Ascending aorta (tissue), 1 donor: ENCODE measurements around the genes IL1R1 and IL18R1.

DNA sequence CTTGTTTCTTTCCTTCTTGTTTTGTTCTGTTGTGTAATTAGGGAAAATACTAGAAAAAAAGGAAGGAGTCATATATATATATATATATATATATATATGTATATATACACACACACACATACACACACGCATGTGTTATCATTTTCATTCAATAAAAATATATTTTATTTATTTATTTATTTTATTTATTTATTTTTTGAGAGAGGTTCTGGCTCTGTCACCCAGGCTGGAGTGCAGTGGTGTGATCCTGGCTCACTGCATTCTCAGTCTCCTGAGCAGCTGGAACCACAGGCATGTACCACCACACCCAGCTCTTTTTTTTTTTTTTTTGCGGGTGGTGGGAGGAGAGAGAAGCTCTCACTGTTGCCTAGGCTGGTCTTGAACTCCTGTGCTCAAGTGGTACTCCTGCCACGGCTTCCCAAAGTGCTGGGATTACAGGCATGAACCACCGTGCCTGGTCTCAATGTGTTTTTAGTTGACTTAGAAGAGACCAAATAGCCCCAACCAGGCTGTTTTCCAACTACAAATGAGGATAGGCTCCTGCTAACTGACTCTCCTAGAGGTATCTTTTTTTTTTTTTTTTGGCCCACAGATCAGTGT is 80.6 kb downstream of the PDCL3 start:
- PRO-cap: no peak

GRCh38 chr2:100813387-100814019 is 6.4 kb upstream of the NPAS2 start:
- PRO-cap: no peak

GRCh38 chr2:100883328-100883558 is 63.3 kb downstream of the NPAS2 start:
- PRO-cap: no peak

DNA sequence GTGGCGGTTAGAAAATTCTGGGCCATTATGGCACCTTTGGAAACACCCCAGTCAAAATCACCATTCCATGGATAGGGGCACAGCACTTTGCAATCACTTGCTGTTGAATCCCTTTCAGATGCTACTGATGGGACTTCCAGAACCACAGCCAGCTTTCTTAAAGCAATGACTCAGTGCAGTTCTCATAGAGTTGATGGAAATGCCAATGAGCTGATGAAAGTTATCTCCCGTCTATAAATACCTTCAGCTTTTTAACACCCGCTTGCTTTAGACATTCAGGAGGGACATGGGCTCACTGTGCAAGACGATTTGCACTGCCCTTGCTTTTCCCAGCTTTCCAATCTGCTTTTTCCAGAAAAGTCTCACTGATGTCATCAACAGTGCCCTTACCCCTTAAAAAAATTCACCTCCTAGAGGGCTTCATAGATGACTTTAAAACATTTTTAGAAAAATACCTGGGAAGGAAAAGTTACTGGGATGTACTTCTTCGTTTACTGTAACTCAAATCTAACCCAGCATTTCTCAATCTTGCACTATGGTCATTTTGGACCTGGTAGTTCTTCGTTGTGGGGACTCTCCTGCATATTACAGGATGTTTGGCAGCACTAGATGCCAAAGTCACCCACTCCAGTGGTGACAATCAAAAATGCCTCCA is 66.6 kb upstream of the RPL31 start:
- PRO-cap: no peak

- PRO-cap: no peak
Observed at GRCh38 chr2:100987561-100988418, 14.3 kb upstream of the RPL31 start.

GRCh38 chr2:101266585-101266901 is 13.9 kb downstream of the CNOT11 start:
- PRO-cap: no peak

GRCh38 chr2:101311380-101311801 is 2.9 kb upstream of the RNF149 start:
- PRO-cap: no peak

DNA sequence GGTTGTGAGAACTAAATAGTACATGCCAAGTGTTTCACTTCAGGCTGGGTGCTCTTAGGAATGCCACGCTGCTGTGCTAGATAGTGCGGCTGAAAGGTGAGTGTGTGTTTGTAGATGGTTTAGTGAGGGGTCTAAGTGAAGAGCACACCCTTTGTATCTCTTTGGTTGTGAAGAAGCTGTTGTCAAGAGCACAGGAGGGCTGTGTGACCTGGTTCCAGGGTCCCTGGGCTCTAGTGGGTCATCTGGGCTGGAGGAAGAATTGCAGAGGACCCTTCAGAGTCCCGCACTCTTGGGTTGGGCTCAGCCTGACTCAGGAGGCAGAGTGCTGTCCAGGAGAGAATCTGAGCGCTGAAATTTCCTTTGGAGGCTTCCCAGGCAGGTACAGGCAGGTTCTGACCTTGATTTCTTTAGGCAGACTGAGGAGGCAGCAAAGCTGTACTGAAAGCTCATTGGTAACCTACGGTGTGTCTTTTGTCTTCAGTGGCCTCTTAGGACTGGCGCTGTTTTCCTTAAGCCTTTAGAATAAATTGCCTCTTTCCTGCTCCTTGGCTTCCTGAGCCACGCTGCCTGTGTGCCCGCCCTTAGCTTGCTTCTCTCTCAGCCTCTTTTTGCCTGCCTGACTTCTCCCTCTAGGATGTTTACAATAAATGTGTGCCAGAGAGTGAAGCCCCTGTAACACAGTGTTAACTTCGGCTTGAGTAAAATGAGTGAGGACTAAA is 44.5 kb downstream of the MAP4K4 start:
- PRO-cap: no peak

GRCh38 chr2:101759138-101759619 is 61.7 kb downstream of the MAP4K4 start:
- PRO-cap: bidirectional peak, plus-strand start at chr2:101759385, minus-strand start at chr2:101759280

GRCh38 chr2:101854726-101855446 is 136.9 kb upstream of the IL1R2 start:
- PRO-cap: no peak

DNA sequence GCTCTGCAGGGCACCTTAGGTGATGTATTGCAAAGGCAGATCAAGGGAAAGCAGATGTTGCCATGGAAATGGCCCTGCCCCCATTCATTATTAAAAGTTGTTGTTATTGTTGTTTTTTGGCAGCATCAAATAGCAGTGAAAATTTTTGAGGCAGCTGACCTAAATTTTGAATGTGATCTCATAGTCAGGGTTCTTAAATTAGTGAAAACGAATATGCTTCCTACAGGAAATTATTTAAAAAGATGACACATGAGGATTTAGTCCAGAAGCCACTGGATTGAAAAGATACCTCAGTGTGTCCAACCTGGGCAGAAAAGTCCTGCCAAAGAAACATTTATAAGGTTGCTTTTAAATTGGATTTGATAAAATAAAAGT is 57.5 kb downstream of the IL1R2 start:
- PRO-cap: unidirectional peak, plus-strand start at position 265 of the sequence

DNA sequence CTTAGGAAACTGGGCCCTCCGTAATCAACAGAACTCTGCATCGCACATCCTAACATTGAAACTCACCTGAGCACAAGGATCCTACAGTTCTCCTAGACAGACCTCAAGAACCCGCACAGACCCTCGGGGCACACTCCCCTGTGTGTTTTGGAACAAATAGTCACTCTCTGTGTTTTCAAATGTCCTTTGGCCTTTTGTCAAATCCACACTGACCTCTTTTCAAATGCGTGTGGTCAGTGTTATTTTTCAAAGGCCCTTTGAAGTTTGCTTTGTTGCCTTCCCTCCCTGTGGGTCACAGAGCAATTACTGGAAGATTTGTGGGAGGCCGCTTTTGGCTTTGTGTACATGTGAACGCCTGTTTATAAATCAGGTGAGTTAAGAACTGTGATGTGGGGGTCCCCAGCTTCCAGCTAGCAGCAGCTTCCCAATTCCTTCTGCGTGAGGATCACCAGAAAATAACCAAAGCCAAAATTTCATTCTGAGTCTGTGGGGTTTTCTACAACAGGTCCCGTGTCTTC is 66.1 kb downstream of the IL1R2 start:
- PRO-cap: no peak

- PRO-cap: no peak
Observed at GRCh38 chr2:102082410-102083424, 59.8 kb upstream of the IL1R1 start.

- PRO-cap: no peak
Observed at GRCh38 chr2:102107617-102107989, 34.9 kb upstream of the IL1R1 start.

- PRO-cap: no peak
Observed at GRCh38 chr2:102120628-102121256, 21.8 kb upstream of the IL1R1 start.

DNA sequence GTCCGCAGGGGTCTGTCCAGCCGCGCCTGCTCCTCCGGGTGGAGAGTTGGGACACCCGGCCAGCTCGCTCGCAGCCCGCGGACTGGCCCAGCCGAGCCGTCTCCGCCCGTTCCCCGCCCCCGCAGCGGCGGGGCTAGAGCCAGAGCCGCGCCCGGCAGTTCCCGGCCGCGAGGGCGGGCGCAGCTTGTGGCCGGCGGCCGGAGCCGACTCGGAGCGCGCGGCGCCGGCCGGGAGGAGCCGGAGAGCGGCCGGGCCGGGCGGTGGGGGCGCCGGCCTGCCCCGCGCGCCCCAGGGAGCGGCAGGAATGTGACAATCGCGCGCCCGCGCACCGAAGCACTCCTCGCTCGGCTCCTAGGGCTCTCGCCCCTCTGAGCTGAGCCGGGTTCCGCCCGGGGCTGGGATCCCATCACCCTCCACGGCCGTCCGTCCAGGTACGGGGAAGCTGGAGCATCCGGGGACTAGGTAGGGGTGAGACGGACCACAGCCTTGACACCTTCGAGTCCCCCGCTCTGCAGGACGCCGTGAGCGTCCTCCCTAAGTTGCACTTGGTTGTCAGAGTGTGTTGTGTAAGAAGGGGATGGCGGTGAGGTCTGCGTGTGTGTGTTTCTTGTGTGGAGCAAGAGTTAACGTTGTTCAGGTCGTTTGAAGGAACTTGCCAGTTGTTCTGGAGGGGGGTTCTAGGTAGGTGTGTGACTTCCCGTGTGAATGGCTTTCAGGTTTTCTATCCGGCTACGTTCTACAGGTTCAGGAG is at the start of gene IL1R1:
TSS of gene IL1R1 (plus strand) at position 157 of the 751 bp plus-strand sequence.
- PRO-cap: bidirectional peak, plus-strand start at position 157 of the sequence, minus-strand start at position 84 of the sequence

DNA sequence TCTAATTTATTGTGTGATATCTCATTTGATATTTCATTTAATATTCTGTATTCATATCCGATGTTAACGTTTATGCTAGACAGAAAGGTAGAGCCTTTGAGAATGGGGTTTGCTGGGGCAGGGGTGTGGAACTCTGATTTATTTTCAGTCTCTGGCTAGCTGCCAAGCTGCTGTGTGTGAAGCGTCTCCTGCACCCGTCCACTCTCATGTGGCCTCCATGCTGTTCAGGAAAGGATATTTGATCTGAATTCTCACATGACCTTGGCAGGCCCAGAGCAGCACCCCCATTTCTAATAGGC is 1.5 kb downstream of the IL1R1 start:
- PRO-cap: unidirectional peak, minus-strand start at position 210 of the sequence

GRCh38 chr2:102151417-102152034 is 9.0 kb downstream of the IL1R1 start:
- PRO-cap: no peak

DNA sequence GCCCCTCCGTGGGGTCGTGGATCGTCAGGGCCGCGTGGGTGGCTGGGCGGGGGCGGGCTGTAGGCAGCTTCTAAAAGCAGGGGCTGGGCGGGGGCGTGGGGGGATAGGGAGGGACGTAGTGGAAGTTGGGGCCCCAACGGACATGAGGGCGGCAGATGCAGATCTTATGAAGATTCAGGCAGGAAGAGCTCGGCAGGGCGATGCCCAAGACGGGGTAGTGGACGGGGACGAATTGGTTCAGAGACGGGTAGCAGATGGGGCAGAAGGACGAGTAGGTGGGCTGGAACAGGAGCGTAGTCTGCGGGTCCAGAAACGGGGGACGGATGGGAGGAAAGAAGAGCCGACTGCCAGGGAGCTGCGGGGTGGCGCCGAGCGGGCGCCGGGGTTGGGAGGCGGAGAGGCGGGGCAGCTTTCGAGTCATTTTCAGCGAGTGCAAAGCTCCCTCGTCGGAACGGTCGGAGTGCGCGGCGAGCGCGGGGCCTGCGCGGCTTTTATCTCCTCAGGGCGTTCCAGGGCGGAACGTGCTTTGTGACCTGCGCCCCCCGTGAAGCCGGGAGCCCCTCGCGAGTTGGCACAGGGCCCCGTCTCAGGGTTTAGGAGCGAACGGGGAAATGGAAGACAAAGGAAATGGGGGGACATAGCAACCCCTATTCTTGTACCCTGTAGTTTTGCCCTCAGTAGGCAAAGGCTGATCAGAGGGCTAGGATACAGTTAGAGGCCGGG is 60.4 kb upstream of the IL1RL1 start:
- PRO-cap: unidirectional peak, plus-strand start at position 446 of the sequence

DNA sequence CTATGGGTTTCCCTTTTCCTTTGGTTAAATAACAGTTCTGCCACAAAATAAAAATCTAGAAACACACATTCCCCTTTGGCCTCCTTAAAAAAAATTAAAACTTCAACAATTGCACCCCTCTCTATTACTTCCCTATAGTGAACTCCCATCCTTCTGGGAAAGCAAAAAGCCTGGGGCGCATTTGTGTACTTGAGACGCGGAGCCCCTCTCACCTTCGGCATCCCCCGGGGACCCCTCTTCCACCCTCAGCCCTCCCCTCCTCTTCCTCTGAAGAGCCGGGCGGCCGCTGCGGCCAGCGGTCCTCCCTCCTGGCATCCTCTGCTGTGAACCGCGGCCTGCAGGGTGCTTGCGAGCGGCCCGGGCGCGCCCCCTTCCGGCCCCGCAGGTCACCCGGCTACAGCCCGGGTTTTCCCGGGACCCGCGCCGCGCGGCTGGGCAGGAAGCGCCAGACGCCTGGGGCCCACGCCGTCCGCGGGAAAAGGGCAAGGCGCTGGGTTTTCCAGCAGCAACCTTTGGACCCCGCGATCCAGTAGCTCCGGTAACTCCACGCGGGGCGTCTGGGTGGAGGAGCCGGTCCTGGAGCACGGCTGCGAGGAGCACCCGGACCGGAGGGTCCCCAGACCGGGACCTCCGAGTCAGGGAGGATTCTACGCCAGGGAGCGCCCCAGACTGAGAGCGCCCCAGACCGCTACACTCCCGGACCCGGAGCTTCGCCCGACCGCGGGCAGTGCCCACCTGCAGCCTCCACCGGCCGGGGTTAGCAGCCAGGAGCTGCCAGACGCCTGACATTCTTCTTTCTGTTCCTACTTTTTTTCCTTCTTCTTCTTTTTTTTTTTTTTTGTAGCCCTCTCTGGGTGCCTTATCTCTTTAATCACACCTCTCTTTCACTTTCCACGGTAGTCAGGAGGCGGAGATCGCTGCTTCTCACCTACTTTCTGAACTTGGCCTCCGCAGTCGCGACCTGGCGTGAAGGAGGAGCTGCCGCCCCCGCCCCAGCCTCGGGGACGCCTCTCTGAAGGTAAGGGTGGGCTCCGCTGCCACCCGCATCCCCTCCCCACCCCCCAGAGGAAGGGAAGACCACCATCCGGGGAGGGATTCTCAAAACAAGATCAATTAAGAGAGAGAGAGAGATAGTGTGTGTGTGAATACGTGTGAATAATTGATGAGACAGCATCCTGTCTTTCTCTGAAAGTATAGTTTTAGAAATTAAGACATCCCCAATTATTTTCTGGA is at the start of gene IL18R1:
TSS of gene IL18R1 (plus strand) at position 414 of the 1,233 bp plus-strand sequence.
- PRO-cap: bidirectional peak, plus-strand start at position 423 of the sequence, minus-strand start at position 320 of the sequence